Iris pigment epithelial cell (primary cell): ENCODE data around the gene GFPT1.

DNA sequence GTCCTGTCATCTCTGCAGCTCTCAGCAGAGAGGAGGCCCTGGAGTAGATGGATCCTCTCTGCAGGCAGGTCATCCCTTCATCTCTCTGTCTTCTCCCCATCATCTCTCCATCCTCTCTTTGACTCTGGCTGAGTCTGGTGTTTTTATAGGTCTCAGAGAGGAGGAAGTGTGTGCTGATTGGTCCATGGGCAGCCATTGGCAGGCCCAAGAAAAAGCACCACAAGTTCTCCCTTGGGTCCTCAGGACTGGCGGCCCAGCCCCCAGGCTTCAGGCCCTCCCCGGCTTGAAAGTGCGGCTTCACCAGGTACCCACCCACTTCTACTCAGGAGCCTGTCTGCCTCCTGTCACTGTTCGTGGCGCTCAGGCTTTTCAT, 34.5 kb downstream of the FBXO48 start:
- RRBS, result no CpG with 5 or more reads among the region's 5 CpGs

GRCh38 chr2:68434813-68435306, 32.2 kb downstream of the FBXO48 start:
- RRBS, result no CpG with 5 or more reads among the region's 1 CpG

GRCh38 chr2:68577332-68578023, 65.9 kb upstream of the PROKR1 start:
- RRBS, result no CpG with 5 or more reads among the region's 2 CpGs

DNA sequence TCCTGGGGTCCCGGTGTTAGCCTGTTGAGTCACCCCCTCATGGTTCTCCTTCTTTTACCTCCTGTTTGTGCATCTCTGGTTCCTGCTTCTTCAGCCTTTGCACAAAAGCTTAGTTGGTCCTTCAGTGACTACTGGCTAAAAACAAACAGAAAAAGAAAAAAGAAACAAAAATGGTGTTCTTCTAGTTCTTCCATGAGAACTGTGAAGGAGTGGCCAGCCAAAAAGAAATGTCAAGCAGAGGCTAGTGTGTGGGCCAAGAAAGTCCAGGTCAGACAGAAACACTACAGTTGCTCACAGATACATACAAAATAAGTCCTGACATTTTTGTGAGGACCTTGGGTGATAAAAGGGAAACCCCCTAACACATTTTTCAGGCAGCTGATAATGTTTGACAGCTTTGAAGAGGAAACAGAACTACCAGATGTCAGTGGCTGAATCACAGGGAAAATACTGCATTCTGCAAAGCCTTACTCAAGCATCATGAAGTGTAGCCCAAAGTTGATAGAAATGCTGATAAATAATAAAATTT, 28.0 kb downstream of the ARHGAP25 start:
- RRBS, result no CpG with 5 or more reads among the region's 1 CpG

- RRBS, result no CpG with 5 or more reads among the region's 14 CpGs
Observed at GRCh38 chr2:68799565-68800164, 65.1 kb downstream of the ARHGAP25 start.

DNA sequence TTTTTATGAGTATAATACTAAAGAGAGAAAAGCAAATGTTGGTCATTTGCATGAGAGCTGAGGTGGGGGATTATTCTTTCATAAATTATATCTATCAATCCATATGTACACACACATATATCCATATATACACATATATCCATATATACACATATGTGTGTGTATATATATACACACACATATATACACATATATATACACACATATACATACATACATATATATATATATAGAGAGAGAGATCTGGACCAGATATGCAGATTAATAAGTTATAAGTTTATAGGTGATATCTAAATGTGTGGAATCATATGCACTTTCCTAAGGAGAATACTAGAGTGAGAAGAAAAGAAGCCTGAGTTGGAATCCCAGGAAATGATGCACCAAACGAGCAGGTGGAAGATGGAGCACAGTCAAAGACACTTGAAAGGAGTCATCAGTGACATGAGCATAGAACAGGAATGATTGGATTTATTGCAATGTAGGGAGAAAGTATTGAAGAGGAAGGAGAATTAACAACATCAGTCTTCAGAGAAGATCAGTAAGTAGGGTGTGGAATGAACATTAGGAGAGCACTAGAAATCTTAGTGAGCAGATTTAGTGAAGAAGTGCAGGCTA, 68.3 kb downstream of the ARHGAP25 start:
- RRBS, result no CpG with 5 or more reads among the region's 1 CpG

DNA sequence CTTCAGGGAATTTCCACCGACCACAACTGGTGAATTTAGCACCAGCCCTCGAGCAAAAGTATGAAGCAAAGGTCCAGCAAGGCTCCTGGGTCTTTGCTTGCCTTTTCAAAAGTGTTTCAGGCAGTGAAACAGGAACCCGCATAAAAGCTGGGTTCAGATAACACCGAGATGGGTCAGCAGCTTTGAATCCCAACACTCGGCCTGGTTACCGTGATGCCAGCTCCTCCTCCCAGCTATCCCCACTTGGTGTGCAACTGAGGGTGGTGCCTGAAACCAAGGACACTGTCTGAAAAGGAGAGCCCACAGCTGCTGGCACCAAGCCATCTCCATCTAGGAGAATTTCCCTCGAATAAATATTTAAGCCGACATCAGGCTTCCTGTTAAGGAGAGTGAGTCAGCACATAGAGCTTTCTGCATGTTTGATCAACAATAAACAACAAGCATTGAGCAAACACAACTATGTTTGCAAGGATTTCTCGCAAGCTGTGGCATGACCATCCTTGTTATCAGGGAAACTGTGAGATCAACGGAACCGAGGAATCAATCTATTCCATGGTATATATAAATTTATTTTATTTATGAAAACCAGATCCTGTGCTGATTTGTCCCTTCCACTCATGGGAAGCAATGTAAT, 69.6 kb downstream of the ANTXR1 start:
- RRBS, result no CpG with 5 or more reads among the region's 11 CpGs

DNA sequence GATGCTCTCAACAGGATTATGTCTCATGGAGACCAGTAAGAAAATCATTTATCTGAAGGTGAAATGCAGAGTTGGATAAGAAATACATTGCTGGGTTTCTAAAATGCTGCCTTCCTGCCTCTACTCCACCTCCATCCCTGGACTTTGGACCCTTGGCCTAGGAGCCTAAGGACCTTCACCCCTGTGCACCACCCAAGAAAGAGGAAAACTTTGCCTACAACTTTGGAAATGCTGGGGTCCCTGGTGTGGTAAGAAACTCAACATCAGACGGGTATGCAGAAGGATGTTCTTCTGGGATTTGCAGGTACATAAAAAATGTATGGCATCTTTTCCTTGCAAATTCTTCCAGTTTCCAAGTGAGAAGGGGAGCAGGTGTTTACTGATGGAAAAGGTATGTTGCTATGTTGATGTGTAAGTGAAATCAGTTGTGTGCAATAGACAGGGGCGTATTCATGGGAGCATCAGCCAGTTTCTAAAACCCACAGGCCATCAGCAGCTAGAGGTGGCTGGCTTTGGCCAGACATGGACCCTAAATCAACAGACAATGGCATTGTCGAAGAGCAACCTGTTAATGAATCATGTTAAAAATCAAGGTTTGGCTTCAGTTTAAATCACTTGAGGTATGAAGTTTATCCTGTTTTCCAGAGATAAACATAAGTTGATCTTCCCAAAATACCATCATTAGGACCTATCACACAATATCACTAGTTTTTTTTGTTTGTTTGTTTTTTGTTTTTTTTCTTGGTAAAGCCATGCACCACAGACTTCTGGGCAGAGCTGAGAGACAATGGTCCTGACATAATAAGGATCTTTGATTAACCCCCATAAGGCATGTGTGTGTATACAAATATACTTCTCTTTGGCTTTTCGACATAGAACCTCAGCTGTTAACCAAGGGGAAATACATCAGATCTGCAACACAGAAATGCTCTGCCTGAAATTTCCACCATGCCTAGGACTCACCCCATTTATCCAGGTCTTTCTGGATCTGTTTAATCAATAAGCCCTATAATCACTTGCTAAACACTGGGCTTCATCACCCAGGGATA, 140.9 kb downstream of the GFPT1 start:
- RRBS, result no CpG with 5 or more reads among the region's 4 CpGs

- RRBS, result no CpG with 5 or more reads among the region's 4 CpGs
Observed at GRCh38 chr2:69382527-69383169, 4.4 kb downstream of the GFPT1 start.

DNA sequence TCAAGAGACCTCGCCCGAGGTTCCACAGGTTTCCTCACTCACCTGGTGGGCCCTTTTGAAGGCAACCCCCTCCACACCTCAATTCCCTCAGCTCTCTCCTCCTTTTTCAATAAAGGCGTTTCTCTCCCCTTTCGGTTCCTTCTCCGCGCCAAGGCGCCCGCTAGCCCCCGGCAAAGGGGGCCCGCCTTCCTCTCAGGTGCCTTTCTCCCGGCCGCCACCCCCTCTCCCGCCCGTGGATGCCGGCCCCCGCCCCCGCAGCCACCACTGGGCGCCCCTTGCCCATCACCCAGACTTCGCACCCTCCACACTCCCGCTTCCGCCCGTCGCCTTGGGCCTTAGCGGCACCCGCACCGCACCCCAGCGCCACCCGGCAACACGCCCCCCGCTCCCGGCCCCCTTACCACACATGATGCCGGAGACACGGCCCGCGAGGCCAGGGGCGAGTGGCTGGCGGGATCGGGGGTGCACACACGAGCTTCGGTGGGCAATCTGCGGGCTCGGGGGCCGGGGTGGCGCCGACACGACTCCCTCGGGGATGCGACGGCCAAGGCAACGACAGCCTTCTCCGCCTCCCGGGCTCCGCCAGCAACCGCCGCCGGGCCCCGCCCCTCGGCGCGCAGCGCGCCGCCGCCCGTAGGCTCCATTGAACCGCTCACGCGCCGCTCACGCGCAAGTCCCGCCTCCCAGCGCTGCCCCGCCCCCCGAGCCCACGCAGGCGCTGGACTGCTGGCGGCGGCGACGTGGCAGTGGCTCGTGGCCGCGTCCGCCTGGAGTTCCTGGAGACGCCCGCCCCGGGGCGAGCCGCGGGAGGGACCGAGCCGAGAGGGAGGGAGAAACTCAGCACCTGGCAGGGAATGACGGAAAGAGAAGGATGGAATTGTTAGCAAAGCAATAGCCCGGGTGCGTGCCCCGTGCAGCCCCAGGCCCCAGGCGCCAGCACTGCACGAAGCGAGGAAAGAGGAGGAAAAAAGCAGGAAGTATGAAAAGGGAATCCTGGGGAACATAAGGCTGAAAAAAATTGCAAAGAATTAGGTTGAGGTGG, at the start of gene GFPT1:
Gene GFPT1, minus strand, starts transcription at position 564 of the 1,042 bp plus-strand sequence.
- RRBS, result 1% methylated on average over 26 of the region's 100 CpGs

DNA sequence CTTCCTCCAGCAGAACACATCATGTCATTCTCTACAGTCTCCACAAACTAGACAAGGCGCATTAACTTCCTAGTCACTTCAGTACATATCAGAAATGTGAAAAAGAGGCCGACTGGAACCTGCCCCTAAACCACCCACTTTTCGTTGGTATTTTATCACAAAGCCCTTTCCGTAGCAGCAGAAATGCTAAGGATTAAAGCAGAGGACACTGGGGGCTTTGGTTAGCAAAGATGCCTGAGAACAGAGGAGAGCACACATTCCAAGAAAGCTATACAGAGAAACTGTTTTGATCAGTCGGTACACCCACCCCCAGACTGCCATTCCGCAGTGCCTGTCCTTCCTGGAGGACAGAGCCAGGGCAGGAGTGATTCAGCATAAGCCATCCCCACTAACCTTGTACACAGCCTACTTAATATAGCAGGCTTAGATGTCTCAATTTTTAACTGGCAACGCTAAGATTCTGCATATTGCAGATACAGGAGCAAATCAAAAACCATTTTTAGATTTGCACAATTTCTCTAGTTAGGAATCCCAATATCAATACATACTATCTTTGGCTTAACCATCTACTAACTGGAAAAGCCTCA, 53.3 kb downstream of the AAK1 start:
- RRBS, result no CpG with 5 or more reads among the region's 7 CpGs

DNA sequence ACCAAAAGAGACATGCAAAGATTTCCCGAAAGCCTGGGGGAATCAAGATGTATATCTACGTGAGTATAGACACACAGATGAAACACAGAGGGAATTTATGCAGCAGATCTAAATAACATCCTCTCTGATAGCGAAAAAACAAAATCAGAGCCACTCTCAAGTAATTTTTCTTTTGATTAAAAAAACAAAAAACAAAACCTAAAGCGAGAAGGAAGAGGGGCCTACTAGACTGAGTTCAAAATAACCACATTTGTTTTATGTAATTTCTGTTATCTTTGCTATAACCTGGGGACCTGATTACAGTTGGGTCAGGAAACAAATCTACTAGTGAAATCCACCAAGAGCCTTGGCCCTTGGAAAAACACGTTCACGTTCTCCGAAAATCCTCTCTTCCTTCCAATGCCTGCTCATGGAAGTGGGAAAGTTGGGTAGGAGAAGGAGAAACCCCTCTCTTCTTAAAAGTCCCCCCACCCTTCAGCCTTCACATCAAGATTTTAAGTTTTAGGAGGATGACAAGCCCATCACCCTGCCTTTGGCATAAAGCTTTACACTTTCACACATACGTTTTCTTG, 1.4 kb downstream of the AAK1 start:
- RRBS, result no CpG with 5 or more reads among the region's 8 CpGs

GRCh38 chr2:69740641-69740956, 1.3 kb upstream of the ANXA4 start:
- RRBS, result 47% methylated on average over 2 of the region's 8 CpGs

GRCh38 chr2:69769983-69770788, 28.3 kb downstream of the ANXA4 start:
- RRBS, result no CpG with 5 or more reads among the region's 12 CpGs

DNA sequence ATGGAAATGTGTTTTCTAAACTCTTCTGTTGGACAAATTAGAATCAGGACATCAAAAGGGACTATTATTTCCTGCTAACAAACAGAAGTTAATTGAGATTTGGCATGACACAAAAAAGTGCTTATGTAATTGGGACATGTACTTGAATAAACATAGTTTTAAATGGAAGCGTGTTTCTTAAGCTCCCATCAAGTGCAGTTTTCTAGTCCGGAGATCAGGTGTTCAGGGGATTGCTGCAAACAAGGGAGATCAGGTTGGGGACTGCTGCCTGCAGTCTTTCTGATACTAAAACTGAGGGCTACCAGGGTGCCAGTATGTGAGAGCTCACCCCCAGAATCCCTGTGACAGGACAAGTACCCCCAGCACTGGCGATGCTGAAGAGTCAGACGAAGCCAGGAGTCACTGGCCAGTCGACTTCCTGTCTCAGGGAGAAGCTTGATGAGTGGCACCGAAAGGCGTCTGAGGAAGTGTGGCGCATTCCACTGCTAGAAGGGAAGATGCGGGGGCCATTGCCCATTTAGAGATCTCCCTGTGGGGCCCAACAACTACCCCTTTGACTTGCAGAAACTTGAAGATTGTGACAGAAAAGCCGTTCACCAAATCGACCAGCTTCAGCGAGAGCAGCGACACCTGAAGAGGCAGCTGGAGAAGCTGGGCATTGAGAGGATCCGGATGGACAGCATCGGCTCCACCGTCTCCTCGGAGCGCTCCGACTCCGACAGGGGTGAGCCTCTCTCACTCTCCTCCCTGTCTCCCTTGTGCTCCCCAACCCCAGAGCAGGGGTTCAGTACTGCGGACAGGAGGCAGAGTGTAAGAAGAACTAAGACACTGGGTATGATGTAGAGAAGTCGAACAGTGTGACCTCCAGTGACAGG, 22.0 kb downstream of the MXD1 start:
- RRBS, result no CpG with 5 or more reads among the region's 22 CpGs

DNA sequence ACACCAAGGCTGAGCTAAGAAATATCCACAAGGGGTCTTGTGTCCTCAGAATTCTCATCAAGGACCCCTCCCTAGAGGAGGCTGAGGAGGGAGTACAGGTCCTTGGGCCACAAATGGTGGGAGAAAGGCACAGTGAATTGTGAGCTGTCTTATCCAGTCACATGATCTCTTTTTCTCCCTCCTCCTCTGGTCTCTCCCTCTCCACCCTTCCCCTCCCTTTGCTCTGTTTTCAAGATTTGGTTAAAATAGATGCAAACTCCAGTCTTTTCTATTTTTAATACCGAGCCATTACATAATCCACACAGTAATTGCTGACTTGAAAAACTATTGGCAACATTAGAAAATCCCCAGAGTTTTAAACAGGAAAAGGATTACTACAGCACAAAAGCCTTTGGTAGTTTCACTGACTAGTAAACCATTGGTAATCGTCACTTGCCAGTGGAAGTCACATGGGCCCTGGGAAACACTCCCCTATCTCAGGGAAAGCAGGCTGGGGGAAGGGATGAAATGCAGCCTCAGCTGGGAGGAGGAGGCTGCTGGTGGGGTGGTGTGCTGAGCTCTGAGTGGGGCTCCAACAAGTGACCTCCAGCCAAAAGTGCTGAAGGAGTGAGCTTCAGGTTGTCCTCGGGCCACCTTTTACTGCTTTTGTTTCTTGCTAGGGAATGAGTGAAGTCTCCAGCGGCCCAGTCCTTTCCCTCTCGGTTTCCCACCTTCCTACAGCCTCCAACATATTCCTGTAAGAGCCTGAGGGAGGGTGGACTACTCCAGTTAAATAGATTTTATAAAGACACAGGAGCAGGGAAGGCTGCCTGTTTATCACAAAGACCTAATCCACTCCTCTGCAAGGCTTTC, 57.3 kb upstream of the PCBP1 start:
- RRBS, result no CpG with 5 or more reads among the region's 5 CpGs

- RRBS, result no CpG with 5 or more reads among the region's 14 CpGs
Observed at GRCh38 chr2:70247065-70247726, 1.2 kb downstream of the TIA1 start.

- RRBS, result no CpG with 5 or more reads among the region's 6 CpGs
Observed at GRCh38 chr2:70328770-70329582, 27.1 kb upstream of the FAM136A start.

- RRBS, result no CpG with 5 or more reads among the region's 13 CpGs
Observed at GRCh38 chr2:70768351-70768569, 260 bp upstream of the ADD2 start.